Left lung (tissue), 1 donor: ENCODE data around the genes SLC35F4 and RTN1.

- PRO-cap: no peak
Observed at GRCh38 chr14:56125888-56126475, 7.8 kb downstream of the PELI2 start.

DNA sequence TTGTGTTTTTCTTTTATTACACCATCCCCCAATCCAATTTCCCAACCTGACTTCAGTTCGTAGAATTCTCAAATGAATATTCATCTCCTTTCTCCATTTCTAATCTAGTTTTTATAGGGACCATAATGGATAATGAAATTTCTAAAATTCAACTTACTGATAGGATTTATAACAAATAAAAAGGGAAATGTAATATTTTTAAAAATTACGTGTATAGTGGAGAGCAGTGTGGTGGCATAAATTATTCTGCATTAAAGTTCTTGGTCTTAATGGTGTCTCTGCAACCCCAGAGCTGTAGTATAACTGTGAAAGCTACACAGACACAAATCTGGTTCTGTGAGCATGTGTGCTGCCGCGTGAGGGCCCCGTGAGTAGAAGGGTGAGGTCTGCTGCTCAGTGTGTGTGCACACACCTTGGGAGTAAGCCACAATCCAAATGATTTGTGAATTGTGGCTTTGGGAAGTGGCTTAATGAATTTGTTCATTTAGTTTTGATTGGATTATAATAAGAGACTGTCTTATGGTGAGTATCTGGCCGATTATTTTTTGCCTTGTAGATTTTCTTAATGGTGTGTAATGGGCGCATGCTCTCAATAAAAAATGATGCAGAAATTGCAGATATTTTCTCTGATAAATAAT lies 16.7 kb downstream of the PELI2 start:
- PRO-cap: no peak

DNA sequence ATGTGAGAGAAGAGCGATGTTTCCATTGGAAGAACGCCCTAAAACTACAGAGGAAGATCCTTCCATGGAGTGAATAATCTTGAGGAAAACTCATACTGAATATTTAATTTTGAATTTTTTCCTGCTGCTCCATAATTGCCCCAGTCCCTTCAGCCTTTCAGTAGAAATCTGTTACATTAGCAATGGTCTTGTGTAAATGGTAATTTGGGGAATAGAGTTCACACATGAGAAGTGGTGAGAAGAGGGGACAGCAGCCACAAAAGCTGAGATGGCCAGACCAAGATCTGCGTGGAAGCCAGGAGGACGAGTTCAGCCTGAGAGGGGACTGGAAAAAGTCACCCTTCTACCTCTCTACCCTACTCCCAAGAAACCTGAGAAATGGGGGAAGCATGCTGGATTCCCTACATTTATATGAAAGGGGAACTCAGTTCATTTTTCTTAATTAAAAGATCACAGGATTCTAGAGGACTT lies 113.6 kb upstream of the TMEM260 start:
- PRO-cap: no peak

DNA sequence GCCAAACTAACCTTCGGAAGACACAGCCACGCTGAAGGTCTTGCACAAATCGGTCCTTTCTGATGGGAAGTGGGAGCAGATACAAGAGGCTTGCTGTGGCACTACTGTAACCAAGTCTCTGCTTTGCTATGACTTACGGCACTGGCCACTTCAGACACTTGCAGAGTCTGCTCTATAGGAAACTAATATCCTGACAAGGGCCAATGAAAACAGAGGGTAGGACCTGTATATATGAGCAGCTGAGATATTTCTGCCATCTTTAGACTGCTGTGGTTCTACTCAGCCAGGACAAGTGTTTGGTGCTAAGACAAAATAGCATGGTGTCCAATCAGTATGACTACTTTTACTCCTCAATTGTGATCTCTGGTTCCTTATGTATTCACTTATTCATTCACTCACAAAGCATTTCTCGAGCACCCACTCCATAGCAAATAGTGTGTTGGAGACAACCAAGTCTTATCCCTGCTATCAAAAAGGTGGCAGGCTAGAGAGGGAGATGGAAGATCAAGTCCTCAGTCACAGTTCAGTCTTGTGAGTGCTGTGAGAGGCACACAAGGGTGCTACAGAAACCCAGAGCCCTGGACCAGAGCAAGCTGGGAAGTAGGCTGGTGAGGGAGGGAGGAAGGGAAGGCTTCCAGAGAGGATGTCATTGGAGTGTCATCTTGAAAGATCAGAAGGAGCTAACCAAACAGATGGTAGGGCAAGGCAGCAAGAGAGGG lies 58.0 kb downstream of the TMEM260 start:
- PRO-cap: no peak

DNA sequence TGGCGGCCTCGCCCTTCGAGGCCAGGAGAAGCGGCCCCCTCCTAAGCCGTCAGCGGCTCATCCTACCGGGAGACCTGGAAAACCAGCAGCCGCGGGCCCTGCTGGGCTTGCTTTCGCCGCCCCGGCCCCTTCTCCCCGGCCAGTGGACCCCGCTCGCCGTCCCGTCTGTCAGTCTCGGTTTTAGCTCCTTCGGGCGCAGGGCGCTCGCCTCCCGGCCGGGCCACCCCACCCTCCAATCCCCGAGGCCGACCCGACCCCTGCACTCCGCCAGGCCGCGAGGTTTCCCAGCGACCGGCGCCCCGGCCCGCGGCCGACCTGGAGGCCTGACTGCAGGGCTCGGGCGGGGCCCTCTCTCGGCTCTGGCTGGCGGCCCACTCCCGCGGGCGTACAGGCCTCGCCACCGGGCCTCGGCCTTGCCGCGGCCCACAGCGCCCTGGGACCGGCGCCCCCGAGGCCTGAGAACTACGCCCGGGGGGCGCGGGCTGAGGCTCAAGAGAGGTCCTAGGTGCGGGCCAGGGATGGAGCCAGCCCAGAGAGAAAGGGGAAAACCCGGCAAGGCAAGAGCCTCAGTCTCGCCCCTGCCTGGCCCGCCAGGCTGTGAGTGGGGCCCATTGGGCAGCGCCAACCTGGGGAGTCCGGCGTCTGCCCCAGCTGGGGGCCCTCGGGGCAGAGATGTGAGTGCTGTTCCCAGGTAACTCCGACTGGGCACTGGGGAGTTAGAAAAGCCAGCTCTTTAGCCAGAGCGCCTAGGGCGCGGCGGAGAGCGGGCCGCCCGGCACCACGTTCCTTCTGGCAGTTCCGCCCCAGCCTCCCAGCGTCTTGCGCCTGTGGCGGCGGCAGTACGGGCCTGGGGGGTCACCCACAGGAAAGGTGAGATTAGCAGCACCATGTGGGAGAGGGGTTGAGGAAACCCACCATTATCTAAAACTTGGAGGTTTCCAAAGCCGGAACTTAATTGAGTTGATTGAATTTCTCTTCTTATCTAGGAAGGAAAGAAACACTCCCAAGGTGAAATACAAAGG lies 12.0 kb downstream of the OTX2 start:
- PRO-cap: no peak

GRCh38 chr14:57009681-57010215 lies 199.5 kb upstream of the OTX2 start:
- PRO-cap: no peak

DNA sequence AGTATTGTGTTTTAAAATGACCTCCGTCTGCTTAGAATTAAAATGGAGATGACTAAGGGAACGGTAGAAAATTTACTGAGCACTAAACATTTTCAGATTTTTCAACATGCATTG lies 709 bp downstream of the AP5M1 start:
- PRO-cap: no peak

DNA sequence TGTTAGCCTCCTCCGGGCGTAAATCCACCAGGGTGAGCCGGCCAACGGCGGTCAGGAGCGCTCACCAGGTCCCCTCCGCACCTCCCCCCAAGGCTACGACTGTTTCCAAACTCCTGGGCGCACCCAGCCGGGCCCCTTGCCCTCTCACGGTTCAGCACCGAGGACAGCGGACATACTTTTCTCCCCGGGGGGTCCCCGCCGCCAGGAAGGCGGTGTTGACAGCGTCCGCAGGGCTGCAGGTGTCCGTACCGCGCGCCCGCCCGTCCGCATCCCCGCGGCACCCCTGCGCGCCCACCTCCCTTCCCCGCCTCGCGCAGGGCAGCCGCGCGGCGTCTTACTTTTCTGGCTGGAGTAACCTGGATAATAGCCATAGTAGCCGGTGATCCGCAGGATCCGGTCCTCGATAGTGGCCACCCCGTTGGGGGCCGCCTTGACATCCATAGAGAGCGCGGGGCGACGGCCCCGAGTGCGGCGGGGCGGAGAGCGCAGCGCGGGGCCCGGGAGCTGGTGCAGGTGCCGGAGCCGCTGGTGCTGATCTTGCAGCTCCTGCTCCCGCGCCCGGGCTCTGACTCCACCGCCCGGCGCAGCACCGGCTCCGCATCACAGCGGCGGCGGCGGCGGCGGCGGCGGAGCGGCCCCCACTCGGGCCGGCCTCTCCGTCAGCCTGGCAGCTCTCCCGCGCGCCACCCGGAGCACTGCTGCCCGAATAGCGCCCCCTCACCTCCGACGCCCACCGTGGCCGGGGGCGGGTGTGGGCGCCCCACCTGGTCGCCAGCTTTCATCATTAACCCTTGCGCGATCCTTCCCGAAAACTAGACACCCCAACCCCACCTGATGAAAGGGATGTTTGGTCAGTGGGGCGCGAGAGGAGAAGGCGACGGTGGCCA lies at the start of gene SLC35F4:
TSS of gene SLC35F4 (minus strand) at position 708 of the 887 bp plus-strand sequence.
- PRO-cap: no peak

- PRO-cap: no peak
Observed at GRCh38 chr14:58264427-58264935, 19.8 kb downstream of the PSMA3 start.

DNA sequence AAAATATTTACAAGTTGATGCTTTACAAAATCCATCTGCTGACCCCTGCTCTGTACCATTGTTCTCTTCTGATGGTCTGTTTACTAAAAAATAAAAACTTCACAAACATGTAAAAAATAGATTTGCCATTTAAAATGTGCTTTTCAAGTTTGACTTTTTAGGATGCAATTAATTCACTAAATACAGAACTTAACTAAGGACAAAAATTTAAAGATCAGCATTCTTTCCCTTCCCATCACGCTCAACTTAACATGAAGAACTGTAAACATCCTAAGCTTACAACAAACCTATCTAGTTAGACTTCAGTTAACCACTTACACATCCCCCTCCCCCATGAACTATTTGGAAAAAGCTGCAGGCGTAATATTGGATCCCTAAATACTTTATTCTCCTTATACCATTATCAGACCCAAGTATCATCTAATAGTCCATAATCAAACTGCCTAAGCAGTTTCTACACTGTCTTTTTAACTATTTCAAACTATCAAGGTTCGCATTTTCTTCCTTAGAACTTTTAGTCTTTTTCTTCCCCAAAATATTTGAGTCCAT lies 21.0 kb downstream of the PSMA3 start:
- PRO-cap: no peak

DNA sequence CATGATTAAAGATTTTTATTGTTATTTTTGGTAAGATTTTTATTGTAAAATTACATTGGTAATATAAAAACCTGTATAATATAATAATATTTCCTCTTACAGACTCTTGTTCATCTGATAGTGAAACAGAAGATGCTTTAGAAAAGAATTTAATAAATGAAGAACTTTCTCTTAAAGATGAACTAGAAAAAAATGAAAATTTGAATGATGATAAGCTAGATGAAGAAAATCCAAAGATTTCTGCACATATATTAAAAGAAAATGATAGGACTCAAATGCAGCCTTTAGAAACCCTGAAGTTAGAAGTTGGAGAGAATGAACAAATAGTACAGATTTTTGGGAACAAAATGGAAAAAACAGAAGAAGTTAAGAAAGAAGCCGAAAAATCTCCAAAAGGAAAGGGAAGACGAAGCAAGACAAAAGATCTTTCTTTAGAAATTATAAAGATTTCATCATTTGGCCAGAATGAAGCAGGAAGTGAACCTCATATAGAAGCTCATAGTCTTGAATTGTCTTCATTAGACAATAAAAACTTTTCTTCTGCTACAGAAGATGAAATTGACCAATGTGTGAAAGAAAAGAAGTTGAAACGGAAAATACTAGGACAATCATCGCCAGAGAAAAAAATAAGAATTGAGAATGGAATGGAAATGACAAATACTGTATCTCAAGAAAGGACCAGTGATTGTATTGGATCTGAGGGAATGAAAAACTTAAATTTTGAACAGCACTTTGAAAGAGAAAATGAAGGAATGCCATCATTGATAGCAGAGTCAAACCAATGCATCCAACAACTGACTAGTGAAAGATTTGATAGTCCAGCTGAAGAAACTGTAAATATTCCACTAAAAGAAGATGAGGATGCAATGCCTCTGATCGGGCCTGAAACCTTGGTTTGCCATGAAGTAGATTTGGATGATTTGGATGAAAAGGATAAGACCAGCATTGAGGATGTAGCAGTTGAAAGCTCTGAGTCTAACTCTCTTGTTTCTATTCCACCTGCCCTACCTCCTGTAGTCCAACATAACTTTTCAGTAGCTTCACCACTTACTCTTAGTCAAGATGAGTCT lies 31.3 kb upstream of the TOMM20L start:
- PRO-cap: no peak

DNA sequence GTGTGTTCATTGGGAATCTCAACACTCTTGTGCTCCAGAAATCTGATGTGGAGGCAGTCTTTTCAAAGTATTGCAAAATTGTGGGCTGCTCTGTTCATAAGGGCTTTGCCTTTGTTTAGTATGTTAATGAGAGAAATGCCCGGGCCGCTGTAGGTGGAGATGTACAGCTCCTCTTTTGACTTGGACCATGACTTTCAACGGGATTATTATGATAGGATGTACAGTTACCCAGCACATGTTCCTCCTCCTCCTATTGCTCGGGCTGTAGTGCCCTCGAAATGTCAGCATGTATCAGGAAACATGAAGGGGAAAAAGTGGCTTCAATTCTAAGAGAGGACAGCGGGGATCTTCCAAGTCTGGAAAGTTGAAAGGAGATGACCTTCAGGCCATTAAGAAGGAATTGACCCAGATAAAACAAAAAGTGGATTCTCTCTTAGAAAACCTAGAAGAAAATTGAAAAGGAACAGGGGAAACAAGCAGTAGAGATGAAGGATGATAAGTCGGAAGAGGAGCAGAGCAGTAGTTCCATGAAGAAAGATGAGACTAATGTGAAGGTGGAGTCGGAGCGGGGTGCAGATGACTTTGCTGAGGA lies 93.8 kb downstream of the KIAA0586 start:
- PRO-cap: no peak

DNA sequence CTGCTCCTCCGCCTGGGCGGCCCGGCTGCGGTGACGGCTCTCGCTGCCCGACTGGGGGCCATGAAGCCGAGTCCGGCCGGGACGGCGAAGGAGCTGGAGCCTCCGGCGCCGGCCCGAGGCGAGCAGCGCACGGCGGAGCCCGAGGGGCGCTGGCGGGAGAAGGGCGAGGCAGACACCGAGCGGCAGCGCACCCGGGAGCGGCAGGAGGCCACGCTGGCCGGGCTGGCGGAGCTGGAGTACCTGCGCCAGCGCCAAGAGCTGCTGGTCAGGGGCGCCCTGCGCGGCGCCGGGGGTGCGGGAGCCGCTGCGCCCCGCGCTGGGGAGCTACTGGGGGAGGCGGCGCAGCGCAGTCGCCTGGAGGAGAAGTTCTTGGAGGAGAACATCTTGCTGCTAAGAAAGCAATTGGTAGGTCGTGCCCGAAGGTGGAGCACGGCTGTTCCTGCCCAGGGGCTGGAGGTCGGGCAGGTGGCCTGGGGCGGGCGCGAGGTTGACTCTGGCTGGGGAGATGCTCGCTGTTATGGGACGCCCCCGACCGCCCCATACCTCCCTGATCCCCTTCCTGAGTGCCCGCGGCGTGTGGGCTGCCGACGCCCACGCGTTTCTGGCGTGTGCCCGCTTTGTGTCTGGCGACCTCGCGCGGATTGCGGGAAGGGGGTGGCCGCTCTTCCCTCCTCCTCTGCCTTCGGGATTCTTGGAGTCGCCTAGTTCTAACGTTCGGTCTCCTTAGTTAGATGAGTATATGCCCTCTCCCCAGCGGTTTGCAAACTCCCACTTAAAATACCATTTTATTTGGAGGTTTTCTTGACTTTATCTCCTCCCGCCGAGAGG lies 595 bp downstream of the DACT1 start:
- PRO-cap: unidirectional peak, plus-strand start at position 69 of the sequence; bidirectional peak, plus-strand start at position 679 of the sequence, minus-strand start at position 603 of the sequence

DNA sequence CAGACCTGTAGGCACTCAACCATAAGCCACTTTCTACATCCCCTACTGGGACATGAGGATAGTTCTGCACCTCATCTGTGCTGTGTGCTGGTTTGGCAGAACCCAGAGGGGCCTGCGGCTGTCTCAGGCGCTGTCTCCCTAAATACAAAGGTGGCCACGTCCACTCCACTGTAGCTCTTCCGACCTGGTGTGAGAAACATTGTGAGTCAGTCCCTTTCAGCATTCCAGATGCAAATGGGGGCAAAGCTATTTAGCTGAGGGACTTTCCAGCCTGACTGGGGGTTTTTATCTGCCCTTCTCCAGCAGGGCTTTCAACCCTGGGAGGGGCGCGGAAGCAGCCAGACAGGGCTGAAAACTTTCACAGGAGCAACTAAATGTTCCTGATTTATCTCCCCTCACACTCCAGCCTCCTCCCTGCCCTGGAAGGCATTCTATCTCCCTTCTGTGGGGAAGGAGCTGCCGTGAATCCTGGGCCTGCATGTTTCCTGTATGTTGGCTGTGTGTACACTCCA lies 218.2 kb upstream of the DAAM1 start:
- PRO-cap: no peak

- PRO-cap: no peak
Observed at GRCh38 chr14:59273879-59274220, 85.4 kb downstream of the DAAM1 start.

DNA sequence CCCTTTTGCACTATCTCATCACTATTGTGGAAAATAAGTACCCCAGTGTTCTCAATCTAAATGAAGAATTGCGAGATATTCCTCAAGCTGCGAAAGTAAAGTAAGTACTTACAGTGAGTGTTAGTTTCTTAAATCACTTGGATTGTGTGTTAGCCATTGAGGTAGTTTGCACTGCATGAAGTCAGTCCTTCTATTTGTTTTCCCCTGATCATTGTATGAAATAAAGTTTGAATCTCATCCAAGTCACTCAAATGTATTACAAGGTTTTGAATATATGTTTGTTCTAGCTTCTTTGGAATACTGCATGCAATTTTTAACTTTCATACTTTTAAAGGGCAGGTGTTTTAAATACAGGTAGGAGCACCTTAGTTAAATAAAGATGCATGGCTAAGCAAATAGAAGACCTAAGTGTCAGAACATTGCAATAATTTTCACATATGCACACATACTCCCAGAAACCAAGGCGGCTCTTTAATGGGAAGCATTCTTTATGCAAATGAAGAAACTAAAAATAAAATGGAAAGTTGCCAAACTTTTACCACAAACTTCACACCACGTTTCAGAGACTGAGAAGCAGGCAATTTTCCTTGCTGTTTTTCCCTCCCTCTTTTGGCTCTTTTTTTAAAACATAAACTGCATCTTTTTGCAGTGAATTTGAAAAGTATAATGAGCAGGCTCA lies 105.6 kb downstream of the GPR135 start:
- PRO-cap: no peak

GRCh38 chr14:59464010-59464433 lies 1.2 kb downstream of the GPR135 start:
- PRO-cap: no peak

- PRO-cap: bidirectional peak, plus-strand start at chr14:59870570, minus-strand start at chr14:59870605; bidirectional peak, plus-strand start at chr14:59870863, minus-strand start at chr14:59870724; unidirectional peak, minus-strand start at chr14:59871111
Observed at GRCh38 chr14:59870208-59871297, at the start of gene RTN1. Gene RTN1 (minus strand): TSS chr14:59870776.

GRCh38 chr14:60092596-60093240 lies 995 bp downstream of the PCNX4 start:
- PRO-cap: no peak

DNA sequence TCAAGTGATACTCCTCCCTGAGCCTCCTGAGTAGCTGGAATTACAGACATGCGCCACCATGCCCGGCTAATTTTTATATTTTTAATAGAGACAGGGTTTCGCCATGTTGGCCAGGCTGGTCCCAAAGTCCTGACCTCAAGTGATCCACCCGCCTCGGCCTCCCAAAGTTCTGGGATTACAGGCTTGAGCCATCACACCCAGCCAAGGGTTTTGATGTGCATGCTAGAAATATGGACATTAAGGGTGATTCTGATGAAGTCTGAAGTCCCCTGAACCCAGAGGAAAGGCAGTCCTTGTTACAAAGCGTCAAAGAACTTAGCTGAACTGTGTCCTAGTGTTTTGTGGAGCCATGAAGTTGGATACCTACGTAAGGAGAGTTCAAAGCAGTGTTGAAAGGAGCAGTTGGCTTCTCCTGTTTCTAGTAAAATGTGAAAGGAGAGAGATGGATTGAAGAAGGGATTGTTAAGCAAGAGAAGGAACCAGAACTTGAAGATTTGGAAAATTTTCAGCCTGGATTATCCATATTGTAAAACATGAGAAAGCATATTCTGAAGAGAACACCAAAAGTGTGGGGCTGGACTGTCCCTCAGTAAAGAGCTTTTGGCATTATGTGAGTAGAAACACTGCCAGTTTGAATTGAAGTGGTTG lies 17.9 kb downstream of the PCNX4 start:
- PRO-cap: no peak